Ureter (tissue), 1 donor: ENCODE measurements around a stretch of chr10.

GRCh38 chr10:70458017-70458912 is 16.8 kb upstream of the NODAL start:
- PRO-cap = unidirectional peak, plus-strand start at chr10:70458485; unidirectional peak, plus-strand start at chr10:70458542

GRCh38 chr10:70600714-70601232 is 1.8 kb downstream of the PRF1 start:
- PRO-cap = no peak

DNA sequence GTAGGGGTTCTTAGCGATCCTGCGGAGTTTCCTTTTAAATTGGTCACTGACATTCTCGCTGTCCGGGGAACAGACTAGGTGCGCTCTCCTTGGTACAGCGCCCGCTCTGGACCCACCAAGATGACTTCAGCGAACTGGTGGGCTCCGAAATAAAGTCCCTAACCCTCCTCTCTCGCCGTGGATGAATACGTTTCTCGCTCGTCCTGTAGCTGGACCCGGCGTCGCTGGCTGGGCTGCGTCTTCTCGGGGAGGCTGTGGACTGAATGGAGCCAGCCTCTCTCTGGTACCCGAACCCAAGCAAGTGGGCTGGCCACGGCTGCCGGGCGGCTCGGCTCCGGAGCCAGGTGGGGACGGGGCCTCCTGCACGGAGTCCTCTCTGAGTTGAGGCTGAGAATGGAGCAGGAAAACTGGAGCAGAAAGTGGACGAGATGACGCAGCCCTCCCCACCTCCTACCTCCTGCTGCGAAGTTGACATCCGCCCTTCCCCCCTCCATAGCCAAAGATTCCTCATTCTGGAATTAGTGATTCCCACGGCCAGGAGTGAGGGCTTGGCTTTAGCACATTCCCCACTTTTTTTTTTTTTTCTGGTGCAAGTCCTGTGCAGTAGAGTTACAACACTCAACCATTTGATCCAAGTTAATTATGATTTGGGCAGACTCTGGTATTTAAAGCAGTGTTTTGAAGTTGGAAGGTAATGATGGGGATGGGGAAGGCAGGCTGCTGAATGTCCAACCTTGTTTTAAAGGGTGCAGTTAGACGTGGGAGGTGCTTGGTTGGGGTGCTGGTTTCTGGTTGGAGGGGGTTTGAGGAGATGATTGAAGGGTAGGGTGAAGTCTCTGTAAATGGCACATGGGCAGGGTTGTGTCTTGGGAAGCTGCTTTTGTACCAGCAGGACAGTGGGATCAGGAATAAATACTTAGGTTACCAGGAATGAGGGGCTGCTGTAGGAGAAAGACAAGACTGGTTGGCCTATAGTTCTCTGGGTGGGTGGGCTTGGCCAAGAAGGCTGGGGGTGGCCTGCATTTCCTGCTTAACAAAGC is 1.7 kb downstream of the UNC5B start:
- PRO-cap = no peak

- PRO-cap = no peak
These were observed 39.8 kb downstream of the UNC5B start for GRCh38 chr10:71252176-71252577.

GRCh38 chr10:71260564-71261111 is 48.3 kb downstream of the UNC5B start:
- PRO-cap = no peak

DNA sequence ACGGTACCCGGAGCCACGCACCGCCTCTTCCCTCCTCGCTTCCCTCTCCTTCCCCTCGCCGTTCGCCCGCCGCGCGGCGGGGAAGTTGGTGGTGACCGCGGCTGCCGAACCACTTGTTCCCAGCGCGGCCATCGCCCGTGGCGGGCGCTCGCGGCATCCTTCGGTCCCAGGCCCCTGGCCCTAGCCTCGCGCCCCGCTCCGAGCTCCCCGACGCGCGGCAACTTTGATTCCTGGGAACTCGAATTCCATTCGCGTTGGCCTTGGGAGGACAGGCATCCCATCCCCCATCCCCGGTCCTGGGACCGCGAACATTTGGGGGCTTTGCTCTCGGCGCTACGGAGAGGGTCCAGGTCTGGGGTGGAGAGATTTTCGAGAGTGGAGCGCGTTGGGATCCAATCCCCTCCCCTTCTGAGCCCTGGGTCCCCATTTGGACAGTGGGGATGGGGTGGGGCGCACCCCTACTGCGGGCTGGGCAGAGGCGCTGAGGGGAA is 641 bp downstream of the CDH23 start:
- PRO-cap = no peak

DNA sequence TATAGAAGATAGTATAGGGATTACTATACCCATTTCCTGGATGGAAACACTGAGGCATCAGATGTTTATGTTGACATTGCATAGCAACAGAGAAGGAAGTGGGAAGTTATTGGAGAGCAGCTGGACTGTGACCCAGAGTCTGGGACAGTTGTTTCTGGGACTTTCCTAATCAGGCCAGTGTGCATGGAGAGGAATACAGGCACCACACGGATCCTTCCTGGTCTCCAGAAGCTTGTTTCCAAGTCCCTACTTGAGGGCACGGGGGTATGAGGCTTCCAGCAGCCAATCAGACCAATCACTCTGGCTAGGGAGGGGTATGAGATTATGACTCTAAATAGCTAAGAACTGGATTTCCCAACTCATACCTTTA is 158.1 kb downstream of the CDH23 start:
- PRO-cap = no peak

DNA sequence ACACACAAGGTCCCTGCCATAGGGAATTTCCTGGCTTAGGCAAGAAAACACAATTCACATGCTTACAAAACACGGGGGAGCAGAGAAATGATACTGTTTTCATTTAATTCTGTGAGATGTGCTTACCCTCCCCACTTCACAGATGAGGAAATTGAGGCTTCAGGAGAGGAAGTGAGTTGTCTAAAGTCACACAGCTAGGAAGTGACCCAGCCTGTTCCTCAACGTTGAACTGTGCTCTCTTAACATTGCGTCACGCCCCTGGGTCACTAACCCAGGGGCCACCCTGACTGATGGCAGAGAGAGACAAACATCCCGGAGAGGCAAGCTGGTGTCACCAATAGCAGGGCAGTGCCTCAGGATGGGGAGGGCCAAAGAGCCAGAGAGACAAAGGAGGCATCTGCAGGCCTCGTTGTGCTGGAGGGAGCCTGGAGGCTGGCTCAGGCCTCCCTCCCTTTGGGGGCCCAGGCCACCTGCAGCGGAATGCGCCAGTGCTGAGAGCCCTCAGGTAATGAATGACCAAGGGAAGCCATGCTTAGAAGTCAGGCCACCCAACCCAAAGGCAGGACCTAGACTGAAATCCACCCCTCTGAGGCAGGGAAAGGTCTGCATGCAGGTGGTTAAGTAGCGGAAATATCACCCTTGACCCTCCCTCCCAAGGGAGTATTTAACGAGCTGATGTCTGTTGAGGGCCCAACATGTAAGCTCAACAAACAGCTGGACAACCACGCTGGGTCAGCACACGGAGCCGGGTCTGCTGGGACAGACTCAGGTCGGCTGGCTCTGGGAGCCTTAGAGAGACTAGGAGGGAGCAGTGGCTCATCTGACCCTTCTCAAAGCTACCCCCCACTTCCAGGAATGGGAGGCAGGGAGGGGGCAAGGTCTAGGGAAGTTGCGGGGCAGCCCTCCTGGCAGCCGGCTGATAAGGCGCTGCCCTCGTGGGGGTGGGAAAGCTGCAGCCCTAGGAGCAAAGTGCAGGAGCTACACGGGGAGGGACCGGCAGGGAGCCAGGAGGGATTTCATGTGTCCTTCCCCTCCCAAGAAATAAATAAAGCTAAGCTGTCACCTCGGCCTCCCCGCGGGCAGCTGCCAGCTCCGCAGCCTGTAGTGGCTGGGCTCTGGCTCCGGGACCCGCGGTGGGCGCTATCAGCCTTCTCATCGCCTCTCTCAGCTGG is 81.2 kb downstream of the C10orf105 start:
- PRO-cap = no peak

GRCh38 chr10:71683176-71683762 is 36.3 kb downstream of the C10orf105 start:
- PRO-cap = no peak

GRCh38 chr10:71782801-71783433 is 9.6 kb upstream of the VSIR start:
- PRO-cap = no peak

DNA sequence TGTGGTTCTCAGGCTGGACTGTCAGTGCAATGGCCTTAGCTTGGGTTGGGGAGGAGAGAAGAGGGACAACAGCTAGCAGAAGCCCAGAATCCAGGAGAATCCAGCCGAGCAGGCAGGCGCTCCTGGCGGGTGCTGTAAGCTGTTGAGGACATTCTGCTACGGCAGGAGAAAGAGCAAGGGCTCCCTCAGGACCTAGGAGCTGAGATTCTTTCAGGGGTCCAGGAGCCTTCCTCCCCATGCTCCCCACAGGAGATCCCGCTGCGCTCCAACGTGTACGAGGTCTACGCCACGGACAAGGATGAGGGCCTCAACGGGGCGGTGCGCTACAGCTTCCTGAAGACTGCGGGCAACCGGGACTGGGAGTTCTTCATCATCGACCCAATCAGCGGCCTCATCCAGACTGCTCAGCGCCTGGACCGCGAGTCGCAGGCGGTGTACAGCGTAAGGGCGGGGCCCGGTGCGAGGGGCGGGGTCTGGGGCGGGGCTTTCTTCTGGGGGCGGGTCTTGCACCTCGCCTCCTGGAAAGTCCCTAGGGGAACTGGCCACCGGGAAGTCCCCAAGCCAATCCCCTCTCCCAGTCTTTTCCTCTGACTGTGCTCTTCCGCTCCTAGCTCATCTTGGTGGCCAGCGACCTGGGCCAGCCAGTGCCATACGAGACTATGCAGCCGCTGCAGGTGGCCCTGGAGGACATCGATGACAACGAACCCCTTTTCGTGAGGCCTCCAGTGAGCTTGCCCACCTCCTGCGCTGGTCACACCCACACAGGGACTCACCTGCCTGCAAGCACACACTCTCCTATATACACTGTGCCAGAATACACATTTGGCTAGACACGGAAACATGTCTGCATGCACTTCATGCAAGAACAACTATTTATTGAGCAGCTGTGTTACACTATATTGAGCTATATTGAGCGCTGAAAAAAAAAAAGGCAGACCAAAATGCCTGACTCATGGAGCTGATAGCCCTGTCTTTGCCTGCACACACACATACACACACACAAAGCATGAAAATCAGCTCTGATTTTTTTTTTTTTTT is 32.6 kb upstream of the VSIR start:
- PRO-cap = no peak

GRCh38 chr10:71807488-71808617 is 34.5 kb upstream of the VSIR start:
- PRO-cap = no peak

DNA sequence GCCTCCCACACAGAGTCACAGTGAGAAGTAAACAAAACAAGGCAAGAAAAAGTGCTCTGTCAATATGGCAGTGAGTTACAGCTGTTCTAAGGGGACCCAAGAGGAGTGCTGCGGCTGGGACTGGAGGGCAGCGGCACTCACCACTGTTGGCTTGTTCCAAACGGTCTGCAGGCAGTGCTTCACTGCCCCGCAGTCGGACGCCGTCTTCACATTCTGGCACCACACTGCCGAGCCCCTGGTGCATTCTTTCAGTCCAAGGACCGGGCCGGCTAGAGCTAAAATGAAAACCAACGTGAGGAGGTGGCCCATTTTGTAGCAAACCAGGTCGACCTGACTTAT is 16.9 kb downstream of the PSAP start:
- PRO-cap = no peak

DNA sequence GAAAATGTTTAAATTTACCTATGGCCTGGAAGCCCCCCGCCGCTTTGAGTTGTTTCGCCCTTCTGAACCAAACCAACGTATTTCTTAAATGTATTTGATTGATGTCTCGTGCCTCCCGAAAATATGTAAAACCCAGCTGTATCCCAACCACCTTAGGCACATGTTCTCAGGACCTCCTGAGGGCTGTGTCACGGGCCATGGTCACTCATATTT is 748 bp downstream of the PSAP start:
- PRO-cap = no peak

DNA sequence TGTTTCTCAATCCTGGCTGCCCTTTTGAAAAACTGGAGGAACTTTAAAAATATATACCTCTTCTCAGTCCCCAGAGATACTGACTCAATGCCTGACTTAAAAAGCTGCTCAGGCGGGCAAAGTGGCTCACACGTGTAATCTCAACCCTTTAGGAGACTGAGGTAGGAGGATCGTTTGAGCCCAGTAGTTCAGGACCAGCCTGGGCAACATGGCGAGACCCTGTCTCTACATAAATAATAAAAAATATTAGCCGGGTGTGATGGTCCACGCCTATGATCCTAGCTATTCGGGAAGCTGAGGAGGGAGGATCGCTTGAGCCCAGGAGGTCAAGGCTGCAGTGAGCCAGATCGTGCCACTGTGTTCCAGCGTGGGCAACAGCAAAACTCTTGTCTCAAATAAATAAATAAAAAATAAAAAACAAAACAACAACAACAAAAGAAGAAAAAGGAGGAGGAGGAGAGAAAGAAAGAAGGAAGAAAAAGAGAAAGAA is 37.0 kb upstream of the PSAP start:
- PRO-cap = no peak

- PRO-cap = bidirectional peak, plus-strand start at chr10:71965320, minus-strand start at chr10:71965227
These were observed 887 bp downstream of the CHST3 start for GRCh38 chr10:71965107-71965456.

- PRO-cap = no peak
These were observed 7.0 kb downstream of the CHST3 start for GRCh38 chr10:71970699-71972024.

DNA sequence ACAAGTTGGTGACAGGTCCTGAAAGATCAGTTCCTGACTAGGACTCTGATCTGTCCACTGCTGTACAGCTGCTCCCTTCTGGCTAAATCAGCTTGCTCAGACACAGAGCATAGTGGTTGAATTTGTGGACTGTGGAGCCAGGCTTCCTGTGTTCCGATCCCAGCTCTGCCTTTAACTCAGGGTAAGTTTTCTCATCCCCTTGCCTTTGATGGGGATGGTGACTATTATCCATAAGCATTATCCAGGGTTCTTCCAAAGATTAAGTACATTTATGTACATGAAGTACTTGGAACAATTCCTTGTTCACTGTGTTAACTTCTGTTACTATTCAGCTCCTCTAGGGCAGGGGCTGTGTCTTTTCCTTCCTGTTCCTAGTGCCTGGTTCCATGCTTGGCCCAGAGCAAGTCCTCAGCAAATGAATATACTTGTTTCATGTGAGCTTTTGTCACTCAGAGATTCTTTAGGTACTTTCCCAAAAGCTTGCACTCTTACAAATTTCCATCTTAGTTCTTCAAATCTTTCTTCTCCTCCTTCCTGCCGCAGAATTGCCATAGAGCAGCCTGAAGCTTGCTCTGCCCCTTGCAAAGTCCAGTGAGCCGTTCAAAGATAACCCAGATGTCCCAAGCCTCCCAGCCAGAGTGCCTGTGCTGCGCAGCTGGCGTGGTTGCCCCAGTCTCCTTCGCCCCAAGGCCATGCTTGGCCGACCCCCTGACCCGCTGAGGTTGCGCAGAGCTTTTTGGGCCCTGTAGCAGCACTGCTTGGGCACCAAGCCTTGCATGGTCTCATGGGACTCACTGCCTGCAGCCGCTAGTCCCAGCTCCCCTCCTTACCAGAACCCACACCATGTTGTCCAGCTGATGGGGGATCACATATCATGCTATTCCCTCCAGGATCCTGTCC is 20.5 kb downstream of the CHST3 start:
- PRO-cap = no peak

- PRO-cap = no peak
These were observed 28.6 kb downstream of the SPOCK2 start for GRCh38 chr10:72059449-72060426.

DNA sequence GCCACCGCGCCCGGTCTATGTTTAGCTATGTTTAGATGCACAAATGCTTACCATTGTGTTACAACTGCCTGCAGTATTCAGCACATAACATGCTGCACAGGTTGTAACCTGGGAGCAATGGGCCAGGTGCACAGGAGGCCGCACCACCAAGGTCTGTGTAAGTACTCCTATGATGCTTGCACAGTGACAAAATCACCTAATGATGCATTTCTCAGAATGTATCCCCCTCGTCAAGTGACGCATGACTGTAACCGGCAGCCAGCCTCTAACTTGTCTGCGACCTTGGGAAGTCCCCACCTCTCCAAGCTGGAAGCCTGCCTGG is 23.1 kb downstream of the SPOCK2 start:
- PRO-cap = no peak